Colon Carcinoma Metastatic in the Lung (tissue), 2 donors: ENCODE data around the gene PUM2.

- PRO-cap, 2 experiments: no peak in any of the 2 experiments
Observed at GRCh38 chr2:19504425-19504882, 146.0 kb upstream of the OSR1 start.

GRCh38 chr2:19677911-19678709 is 223.7 kb downstream of the TTC32 start:
- PRO-cap, 2 experiments: no peak in any of the 2 experiments

- PRO-cap, 2 experiments: no peak in any of the 2 experiments
Observed at GRCh38 chr2:19786061-19787188, 115.4 kb downstream of the TTC32 start.

GRCh38 chr2:19801152-19801749 is 100.5 kb downstream of the TTC32 start:
- PRO-cap, 2 experiments: no peak in any of the 2 experiments

GRCh38 chr2:19891986-19892330 is 9.8 kb downstream of the TTC32 start:
- PRO-cap, 2 experiments: no peak in any of the 2 experiments

GRCh38 chr2:20067703-20068110 is 16.3 kb upstream of the LAPTM4A start:
- PRO-cap, 2 experiments: peak in 1 of 2 experiments; most common minus-strand start chr2:20067844 (in 1)

GRCh38 chr2:20073910-20074540 is 22.6 kb upstream of the LAPTM4A start:
- PRO-cap, 2 experiments: no peak in any of the 2 experiments

- PRO-cap, 2 experiments: no peak in any of the 2 experiments
Observed at GRCh38 chr2:20104848-20105830, 53.7 kb upstream of the LAPTM4A start.

GRCh38 chr2:20113855-20114491 is 62.5 kb upstream of the LAPTM4A start:
- PRO-cap, 2 experiments: no peak in any of the 2 experiments

DNA sequence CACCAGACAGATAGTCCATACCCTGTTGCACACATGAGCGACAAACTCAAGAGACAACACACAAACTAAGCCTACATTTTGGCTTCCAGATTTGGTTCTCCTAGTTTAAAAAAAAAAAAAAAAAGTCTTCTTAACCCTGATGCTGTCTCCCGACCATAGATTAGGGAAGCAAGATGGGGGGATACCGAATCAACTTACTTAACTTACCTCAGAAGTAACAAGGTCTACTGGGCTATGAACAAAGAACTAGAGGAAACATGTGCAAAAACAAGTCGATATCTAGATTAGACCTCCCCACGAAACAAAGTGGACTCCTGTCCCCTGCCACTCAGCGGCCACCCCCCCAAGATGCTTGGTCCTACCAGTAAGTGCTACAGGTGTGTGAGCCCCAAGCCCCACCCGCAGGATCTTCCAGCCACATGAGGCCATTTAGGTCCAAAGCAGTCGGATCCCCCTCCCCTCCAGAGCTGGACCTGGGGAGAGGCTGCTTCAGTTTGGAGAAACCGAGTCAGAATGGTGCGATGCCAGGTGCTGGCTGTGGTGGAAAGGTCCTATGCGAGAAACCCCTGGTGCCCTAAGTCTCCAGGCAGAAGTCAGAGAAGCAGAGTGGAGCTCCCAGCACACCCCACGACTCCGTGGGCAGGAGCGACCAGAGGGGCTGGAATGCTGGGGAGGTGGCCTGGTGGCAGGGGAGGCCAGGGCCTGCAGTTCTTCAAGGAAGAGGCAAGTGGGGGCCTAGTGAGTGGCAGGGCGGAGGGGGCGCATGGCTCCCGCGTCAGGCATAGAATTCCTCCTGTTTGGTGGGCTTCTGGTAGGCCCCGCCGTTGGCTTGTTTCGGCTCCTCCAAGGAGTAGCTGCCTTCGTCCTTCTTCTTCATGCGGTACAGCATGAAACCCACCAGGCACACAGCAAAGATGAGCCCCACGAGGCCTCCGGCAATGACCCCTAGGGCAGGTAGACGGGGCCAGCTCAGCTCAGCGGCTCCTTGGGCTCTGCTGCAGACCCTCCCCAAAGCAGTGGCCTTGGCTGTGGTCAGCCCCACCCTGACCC is 22.6 kb downstream of the SDC1 start:
- PRO-cap, 2 experiments: no peak in any of the 2 experiments

DNA sequence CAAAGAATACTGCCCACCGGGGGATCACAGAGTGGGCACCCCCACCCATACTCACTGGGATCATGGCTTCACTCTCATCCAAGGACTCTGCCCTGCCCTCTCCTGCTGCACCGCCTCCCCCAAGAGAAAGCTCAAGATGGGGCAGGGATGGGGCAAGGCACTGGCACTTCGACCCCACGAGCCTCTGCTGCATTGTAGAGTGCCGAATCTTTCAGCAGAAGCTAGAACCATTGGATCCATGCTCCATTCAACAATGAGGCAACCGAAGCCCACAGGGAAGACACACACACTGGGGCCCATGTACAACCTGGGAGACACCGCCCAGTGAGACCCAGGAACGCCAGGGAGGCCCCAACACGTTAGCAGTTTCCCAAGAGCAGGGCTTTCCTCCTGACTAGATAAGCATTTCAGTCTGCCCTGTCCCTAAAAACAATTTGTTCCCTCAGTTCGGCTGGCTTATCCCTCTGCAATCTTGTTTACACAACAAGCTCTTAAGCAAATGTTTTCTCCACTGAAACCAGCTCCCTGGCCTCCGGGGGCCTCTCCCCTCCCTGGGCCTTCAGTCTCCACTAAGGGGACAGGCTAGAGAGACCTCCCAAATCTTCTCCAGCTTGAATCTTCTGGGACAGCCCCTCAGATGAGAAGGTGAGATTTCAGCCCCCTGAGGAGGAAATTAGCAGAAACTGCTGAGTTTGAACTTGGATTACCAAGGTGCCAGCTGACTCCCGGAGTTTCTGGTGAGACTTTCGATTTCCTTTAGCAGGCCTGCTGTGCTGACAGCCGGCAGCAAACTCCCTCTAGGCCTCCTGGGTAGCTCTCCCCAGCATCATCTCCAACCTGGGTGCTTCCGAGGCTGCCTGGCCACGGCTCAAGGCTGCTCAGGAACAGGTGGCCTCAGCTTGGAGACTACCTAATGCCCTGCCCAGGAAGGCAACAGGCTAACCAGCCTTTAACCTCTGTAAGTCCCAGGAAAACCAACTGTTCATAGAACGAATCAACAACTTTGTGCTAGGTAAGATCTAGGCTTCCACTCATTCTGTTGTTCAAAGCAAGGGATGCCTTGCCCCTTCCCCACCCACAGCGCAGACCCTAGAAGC is 16.7 kb downstream of the SDC1 start:
- PRO-cap, 2 experiments: no peak in any of the 2 experiments

- PRO-cap, 2 experiments: no peak in any of the 2 experiments
Observed at GRCh38 chr2:20214867-20215837, 9.8 kb downstream of the SDC1 start.

- PRO-cap, 2 experiments: no peak in any of the 2 experiments
Observed at GRCh38 chr2:20217181-20218361, 7.4 kb downstream of the SDC1 start.

GRCh38 chr2:20225812-20226335 is 944 bp upstream of the SDC1 start:
- PRO-cap, 2 experiments: peak in 2 of 2 experiments; most common plus-strand start chr2:20225865 (in 2); most common minus-strand start chr2:20225927 (in 2)

GRCh38 chr2:20235961-20236498 is 11.1 kb upstream of the SDC1 start:
- PRO-cap, 2 experiments: no peak in any of the 2 experiments

DNA sequence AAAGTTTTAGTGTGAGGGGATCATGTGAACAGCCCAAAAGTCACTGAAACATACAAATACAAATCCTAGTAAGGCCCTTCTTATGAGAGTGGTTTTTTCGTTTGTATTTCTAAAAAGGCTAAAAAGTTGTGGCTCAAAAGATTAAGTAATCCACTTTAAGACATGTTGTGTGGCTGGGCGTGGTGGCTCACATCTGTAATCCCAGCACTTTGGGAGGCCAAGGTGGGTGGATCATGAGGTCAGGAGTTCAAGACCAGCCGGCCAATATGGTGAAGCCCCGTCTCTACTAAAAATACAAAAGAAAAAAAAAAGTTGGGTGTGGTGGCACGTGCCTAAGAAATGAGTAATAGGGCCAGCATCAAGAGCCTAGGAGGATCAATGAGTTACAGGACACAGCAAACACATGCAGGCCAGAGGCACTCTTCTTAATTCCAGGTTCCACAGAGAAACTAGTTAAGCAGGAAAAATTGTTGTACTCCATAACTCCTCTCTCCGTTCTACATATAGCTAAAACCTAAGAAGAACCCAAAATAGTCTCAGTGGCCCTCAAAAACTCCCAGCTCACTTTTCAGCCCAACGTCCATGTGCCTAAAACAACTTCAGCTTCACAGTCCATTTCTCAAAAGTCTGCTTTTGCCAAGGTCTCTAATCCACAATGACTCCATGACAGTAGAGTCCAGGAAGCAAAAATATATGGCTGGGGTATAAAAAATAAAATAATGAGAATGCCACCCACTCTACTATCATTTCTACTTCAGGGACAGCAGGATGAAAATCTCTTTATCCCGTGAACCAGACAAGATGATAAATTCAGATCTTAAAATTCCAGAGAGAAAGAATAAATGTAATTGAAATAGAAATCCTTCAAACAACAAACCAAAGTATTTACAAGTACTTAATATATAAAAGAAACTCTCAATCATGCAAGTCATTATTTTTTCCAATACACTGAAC is 61.5 kb downstream of the PUM2 start:
- PRO-cap, 2 experiments: no peak in any of the 2 experiments

GRCh38 chr2:20303923-20304852 is 46.5 kb downstream of the PUM2 start:
- PRO-cap, 2 experiments: no peak in any of the 2 experiments

- PRO-cap, 2 experiments: no peak in any of the 2 experiments
Observed at GRCh38 chr2:20312117-20312459, 38.6 kb downstream of the PUM2 start.

- PRO-cap, 2 experiments: peak in 2 of 2 experiments; most common plus-strand start chr2:20351073 (in 1); most common minus-strand start chr2:20350834 (in 1)
Observed at GRCh38 chr2:20350480-20351220, at the start of gene PUM2. Gene PUM2, minus strand, starts transcription at chr2:20350844.

DNA sequence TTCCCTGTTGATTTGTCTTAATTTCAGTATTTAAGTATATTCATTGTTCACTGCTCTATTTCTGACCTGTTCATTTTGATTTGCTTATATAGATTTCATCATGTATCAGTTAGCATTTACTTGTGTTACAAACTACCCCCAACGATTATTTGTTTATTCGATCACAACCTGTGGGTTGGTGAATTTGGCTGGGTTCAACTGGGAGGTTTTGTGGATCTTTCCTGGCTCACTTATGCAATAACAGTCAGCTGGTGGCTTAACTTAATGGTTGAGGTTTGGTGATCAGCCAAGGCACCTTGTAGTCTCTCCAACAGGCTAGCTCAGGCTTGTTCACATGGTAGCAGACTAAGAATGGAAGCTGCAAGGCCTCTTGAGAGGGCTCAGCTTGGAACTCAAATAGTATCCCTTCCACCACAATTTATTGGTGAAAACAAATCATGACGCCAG is 5.4 kb upstream of the PUM2 start:
- PRO-cap, 2 experiments: no peak in any of the 2 experiments